CD14-positive monocyte (primary cell): ENCODE measurements around a stretch of chr22.

DNA sequence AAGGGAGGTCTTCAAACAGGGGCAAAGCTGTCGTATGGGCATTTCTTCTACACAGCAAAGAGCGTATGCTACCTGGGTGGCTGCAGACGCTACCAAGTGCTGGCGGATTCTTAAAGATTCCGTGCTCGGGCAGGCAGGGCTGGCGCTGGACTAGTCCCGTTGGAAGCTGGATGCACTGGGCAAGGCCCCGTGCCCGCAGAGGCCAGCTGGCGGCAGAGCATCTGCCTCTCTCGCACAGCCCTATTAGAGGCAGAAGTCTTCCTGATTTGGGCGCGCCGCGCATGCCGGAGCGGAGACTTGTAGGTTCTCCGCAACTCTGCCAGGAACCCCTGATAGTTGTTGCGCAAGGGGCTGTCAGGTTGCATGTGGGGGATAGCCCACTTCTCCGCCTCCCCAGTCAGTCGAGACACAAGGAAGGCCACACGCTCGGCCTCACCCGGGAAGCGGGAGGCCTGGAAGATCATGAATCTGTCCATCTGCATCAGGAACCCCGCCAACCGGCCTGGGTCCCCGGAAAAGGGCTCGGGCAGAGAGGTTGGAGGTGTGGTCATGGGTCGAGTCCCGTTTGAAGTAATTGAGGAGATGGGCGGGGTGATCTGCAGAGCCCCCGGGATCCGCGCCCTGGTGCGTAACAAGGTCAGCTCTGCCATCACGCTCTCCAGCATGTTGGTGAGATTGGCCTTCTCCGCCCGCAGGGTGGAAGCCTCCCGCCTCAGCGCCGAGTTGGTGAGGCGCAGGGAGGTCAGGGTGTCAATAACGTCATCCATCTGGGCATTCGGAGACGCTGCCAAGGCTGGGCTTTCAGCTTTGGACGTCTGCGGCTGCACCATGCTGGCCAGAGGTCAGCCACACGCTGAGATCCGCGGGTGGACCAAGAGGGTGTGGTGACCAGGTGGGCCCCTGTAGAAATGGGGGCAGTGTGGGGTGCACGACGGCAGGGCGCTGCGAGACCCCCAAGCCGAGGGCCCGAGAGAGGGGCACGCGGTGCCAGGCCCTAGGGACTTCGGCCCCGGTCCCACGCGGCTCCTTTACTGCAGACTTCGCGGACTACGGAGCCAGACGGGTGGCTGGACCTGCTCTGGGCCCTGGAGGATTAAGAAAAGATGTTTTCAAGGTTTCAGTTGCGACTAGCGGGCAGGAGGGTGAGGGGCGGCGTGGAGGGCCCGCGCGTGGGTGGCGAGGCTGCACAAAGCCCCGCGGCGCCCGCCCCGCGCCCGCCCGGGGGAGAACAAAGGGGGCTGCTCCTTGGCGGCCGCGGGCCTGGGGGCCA is 871 bp downstream of the RTL6 start:
- CAGE, long polyA plus RNA, result no peak

DNA sequence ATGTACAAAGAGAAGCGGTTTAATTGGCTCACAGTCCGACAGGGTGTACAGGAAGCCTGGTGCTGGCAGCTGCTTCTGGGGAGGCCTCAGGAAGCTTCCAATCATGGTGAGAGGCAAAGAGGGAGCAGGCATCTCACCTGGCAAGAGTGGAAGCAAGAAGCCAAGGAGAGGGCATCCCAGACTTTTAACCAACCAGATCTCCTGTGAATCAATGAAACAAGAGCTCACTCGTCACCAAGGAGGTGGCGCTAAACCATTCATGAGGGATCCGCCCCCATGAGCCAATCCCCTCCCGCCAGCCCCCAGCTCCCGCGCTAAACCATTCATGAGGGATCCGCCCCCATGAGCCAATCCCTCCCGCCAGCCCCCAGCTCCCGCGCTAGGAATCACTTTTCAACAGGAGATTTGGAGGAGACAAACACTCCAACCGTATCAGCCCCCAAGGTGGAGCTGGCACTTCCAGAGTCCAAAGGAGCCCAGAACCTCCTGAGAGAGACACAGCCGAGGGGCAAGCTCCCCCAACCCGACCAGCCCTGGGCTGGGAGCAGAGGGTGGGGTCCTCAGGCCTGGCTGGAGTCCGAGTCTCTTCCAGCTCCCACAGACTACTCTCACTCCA is 41.0 kb upstream of the PRR5 start:
- CAGE, long polyA plus RNA, result no peak

GRCh38 chr22:44663900-44664726 is 37.9 kb upstream of the PRR5 start:
- CAGE, long polyA plus RNA, result no peak

DNA sequence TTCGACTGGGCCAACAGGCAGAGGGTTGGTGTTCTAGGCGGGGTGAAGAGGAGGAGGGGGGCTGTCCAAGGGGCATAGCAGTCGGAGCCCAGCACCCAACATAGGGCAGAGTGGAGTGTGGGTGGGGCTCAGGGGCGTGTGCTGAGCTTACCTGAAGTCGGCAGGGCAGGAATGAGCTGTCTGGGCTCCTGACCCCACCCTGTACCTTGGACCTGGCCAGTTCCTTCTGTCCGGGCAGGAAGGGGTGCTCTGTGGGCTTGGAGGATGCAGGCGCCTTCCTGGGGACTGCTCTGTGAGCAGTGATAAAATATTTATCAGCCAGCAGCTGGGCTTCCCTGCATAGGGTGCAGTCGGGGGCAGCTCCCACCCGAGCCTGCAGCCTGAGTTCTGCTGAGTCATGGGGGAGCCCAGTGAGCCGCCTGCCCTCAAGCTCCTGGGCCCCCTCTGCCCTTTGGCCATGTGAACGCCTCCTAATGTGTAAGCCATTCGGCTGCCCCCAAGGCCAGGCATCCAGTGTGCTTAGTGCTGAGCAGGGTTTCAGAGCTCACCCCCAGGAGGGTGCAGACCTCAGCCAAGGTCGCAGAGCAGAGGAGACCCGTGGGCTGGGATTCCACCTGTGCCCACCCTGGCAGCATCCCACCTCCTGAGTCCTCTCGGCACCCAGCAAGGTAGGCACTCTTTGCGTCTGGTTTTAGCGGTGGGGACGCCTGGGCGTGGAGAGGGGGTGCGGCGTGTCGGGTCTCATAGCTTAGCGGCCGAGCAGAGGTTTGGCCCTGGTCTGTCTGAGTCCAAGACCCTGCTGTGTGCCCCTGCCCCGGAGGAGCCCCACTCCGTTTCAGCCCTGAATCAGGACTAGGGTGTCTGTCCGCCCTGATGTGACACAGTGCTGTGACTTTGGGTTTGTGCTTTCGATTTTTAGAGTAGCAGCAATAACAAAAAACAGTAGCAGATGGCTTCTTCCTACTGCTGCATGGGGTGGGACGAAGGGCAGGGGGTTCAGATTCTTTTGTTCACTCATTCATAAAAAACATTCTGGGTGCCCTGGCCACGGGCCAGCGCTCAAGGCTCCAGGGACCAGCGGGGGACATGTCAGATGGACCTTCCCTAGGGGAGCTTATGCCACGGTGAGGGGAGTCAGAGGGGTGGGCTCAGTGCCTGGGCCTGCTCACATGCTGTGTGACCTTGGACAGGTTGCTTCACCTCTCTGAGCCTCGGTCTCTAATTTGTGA is 25.0 kb upstream of the PRR5 start:
- CAGE, long polyA plus RNA, result no peak

- CAGE, long polyA plus RNA, result no peak
Observed at GRCh38 chr22:44684410-44685273, 17.4 kb upstream of the PRR5 start.

- CAGE, long polyA plus RNA, result no peak
Observed at GRCh38 chr22:44698893-44699479, 3.0 kb upstream of the PRR5 start.

DNA sequence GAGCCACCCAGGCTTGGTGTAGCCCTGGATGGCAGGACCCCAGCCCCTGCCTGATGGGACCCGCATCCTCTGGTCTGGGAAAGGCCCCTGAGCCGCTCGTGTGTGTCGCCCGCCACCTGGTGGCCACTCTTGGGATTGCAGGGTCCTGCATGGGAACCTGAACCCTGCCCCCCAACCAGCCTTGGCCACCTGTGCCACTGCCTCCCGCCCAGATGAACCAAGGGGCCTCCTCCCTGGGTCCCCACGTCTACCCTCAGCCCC is 16.5 kb upstream of the ARHGAP8 start:
- CAGE, long polyA plus RNA, result no peak

GRCh38 chr22:44736254-44736616 is 16.1 kb upstream of the ARHGAP8 start:
- CAGE, long polyA plus RNA, result no peak

DNA sequence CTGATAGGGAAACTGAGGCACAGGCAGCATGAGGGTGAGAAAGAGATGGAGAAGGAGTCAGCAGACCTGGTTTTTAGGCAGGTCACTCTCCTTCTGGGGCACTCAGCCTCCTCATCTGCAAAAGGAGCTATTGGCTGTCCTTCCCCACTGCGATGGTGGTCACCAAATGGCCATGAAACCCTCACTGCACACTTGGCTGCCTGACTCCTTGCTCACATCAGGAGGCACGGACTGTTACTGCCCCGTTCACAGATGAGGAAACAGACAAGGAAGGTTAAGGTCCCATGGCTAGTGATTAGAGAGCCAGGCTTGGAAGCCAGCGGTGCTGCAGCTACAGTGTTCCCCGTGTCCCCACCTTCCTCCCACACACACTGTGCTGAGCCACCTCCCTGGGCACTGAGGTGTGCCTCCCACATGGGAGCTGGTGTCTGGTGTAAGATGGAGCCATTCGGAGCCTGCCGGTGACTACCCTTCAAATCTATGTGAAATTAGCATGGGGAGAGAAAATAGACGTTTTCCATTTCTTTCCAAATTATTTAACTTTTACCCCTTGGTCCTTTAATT is 2.6 kb downstream of the ARHGAP8 start:
- CAGE, long polyA plus RNA, result no peak

DNA sequence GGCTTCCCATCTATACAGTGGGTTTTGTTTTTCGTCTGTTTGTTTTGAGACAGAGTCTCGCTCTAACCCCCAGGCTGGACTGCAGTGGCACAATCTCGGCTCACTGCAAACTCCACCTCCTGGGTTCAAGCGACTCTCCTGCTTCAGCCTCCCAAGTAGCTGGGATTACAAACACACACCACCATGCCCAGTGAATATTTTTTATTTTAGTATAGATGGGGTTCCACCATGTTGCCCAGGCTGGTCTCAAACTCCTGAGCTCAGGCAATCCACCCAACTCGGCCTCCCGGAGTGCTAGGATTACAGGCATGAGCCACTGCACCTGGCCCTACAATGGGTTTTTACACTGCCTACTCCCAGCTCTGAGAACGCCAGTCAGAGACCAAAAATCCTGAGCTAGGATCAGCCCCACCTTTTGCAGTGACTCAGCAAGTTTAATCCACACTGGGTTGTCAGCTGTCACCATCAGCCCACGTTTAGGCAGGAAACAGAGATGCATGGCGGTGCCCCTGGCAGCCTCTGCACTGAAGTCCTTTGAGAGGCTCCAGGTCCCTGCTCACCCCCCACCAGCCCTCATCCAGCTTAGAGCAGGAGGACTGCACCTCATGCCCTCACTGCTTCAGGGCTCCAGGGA is 117.5 kb downstream of the ARHGAP8 start:
- CAGE, long polyA plus RNA, result no peak

- CAGE, long polyA plus RNA, result no peak
Observed at GRCh38 chr22:45064482-45064891, 54.7 kb upstream of the PHF21B start.

GRCh38 chr22:45129614-45130575 is 33.8 kb upstream of the NUP50 start:
- CAGE, long polyA plus RNA, result no peak

GRCh38 chr22:45154090-45154551 is 9.6 kb upstream of the NUP50 start:
- CAGE, long polyA plus RNA, result no peak

DNA sequence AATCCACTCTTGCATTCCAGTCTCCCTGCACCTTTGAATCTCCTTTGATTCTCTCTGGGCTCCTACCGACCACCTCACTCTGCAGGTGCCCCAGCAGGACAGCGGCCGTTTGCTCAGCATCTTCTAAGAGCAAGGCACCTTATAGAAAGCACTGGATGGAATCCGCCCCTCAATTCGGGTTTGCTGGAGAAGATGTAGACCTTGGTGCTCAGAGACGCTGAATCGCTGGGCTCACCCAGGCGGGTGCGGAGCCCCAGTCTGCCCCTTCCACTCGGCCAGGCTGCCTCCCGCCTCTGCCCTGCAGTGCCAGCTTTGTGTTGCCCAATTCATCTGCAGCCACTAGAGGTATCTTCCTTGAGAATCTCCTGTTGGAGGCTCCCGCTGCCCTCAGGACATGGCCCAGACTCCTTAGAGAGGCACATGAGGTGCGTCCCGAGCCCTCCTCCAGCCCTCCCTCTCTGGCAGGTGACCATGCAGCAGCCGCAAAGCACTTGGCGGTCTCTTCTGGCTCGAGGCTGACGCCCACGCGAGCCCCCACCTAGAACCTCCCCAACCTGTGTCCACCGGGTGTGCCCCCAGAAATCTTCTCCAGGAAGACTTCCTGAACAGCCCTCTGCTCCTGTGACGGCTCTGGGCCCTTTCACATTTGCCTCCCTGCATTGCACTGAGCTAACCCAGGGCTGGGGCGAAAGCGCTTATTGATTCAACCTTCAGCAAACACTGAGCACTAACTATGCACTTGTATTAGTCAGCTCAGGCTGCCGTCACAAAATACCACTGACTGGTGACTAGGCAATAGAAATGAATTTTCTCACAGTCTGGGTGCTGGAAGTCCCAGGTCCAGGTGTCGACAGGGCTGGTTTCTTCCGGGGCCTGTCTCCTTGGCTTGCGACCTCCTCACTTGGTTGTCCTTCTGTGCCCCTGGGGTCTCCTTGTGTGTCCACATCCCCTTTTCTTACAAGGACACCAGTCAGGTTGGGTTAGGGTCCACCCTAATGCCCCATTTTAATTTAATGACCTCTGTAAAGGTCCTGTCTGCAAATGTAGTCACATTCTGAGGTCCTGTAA is 117.5 kb downstream of the WNT7B start:
- CAGE, long polyA plus RNA, result no peak

GRCh38 chr22:45934392-45935370 is 42.3 kb downstream of the WNT7B start:
- CAGE, long polyA plus RNA, result no peak

DNA sequence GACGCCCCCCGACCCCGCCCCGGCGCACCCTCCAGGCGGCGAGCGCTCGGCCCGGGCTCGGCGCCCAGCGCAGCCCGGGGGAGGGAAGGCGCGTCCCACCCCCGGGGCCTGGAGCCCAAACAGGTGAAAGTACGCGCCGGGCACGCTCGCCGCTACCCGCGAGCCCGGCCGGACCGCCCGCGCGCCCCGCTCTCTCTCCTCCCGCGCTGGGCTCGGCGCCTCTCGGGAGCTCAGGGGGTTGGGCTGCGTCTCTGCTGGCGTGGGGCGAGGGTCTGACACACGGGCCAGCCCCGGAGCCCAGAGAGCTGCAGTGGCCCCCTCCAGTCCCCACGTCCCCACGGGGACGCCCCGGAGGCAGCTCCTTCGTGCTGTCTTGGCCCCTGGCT is 697 bp downstream of the WNT7B start:
- CAGE, long polyA plus RNA, result no peak

GRCh38 chr22:45997251-45998138 is 20.5 kb upstream of the WNT7B start:
- CAGE, long polyA plus RNA, result no peak

- CAGE, long polyA plus RNA, result no peak
Observed at GRCh38 chr22:46001387-46001906, 24.5 kb upstream of the WNT7B start.

DNA sequence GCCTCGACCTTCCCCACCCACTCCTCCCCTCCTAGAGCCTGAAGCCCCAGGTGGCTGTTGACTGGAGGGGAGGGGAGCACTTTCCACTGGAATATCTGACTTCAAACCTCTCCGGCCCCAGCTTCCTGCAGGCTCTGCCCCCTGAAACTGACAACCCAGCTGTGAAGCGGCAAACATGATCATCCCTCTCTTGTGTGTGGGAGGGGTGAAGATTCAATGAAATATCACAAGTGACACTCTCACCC is 29.1 kb upstream of the WNT7B start:
- CAGE, long polyA plus RNA, result no peak

- CAGE, long polyA plus RNA, result no peak
Observed at GRCh38 chr22:46053210-46054001, 76.4 kb upstream of the WNT7B start.